Mesenchymal stem cell of Wharton's jelly (primary cell): ENCODE results near the genes OR2C1 and NLRC3.

DNA sequence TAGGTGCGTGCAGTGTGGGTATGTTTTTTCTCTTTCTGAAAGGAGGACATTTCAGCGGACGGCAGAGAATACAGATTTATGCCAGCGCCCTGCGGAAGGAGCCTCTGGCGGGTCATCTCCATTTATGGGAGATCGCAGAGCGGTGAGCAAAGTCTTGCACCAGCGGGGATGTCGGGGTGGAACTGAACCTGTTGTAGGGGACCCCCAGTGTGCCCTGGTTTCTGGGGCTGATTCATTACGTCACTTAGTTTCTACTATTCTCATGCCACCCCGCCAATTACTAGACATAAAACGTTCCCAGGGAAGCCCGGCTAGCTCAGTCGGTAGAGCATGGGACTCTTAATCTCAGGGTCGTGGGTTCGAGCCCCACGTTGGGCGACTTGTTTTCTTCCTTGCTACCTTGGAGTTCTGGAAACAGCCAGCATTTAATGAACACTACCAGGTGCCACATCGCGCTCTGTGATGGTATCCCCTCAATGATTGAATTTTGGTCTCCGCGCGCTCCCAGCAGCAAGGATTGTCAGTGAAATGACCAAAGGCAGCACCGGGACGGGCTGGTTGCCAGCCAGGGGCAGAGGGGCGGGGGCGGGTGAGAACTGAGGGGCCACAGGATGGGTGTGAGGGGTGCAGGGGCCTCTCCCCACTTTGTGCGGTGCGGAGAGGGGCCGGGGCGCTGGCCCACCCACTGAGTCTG is 43.6 kb downstream of the ZNF200 start:
- CAGE, long polyA plus RNA, result no peak

DNA sequence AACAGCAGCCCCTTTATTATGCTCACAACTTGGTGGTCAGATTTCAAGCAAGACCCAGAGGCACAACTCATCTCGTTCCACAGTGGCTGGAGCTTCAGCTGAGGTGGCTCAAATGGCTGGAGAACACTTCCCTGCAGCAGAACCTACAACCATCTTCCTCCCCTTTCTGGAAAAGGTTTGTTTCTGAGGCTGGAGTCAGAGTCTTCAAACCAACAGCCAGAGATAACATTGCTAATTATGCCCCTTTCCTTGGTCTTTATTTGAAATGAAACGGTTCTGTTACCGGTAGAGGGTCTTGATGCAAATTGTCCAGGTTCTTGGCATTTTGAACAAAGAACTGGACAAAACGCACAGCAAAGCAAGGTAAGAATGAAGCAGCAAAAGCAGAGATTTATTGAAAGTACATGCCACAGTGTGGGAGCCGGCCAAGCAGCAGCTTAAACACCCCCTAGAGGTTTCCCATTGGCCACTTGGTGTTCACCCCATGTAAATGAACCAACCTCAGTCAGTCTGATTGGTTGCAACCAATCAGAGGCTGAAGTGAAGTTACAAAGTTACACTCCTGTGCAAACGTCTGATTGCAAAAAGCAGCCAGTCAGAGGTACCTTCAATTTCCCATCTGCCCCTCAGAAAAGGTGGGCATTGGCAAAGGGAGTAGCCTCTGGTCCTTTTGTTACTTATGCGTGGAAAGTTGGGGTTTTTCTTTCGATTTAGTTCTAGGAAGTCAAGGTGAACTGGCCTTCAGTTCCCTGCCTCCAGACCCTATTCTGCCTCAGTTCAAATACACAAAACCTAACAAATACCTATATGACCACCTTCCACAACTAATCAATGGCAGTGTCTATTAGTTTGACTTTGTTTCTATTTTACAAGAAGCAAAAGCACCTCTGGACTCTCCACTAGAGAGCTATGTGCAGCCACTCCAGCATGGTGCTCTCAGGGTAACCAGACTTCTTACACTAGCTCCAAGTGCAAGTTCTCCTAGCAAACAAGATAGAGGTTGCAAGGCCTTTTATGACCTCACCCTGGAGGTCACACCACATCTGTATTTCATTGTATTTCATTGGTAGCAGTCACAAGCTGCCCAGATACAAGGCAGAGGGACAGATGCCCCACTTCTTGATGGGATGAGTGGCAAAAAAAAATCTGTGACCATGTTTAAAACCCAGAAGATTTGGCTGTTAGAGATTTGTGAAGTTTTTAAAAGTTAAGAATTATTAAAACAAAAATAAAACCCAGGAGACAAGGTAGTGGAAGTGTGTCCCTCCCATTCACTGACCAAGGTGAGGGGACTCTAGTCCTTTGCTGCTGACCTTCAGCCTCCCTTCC is 8.6 kb upstream of the ZNF263 start:
- CAGE, long polyA plus RNA, result no peak

DNA sequence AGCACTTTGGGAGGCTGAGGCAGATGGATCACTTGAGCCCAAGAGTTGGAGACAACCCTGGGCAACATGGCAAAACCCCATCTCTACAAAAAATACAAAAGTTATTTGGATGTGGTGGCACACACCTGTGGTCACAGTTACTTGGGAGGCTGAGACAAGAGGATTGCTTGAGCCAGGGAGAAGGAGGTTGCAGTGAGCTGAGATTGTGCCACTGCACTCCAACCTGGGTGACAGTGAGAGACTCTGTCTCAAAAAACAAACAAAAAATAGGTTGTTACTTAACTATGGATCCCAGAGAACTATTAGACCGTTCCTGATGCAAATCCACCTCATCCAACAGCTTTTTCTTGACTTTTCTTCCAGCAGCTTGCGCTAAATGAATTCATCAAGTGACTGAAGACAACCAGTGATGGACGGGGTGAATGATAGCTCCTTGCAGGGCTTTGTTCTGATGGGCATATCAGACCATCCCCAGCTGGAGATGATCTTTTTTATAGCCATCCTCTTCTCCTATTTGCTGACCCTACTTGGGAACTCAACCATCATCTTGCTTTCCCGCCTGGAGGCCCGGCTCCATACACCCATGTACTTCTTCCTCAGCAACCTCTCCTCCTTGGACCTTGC is at the start of gene OR2C1:
OR2C1 (plus strand) TSS at position 358 of the 624 bp plus-strand sequence.
- CAGE, long polyA plus RNA, result no peak

DNA sequence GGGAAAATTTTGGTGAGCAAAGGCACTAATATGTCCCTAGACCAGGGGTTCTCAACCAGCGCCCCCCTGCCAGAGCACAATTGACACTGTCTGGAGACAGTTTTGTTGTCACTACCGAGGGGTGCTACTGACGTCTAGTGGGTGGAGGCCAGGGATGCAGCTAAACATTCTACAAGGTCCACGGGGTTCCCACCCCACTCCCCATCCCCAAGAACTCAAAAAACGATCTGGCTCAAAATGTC is 10.1 kb downstream of the OR2C1 start:
- CAGE, long polyA plus RNA, result no peak

DNA sequence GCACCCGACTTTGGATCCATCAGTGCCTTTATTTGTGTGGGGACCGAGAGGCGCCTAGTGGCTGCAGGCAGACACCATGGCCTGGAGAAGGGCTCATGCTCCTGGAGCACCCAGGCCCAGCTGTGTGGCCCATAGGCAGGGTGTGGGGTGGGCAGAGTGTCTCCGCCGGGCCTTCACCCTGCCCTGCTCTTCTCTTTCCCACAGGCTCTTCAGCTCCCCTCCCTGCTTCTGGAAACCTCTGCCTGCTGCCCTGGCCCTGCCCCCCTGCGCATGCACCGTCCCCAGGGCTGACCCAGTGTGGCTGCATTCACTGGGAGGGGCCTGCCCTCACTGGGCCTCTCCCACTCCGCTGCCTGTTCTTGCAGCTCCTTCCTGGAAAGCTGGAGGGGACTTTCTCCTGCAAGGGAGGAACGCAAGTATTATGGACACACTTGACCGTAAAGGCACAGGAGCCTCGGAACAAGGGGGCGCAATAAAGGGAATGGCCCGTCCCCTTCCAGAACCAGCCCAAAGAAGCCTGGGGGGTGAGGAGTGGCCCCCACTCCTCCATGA is 9.9 kb downstream of the C16orf90 start:
- CAGE, long polyA plus RNA, result no peak

- CAGE, long polyA plus RNA, result no peak
Measured at GRCh38 chr16:3577113-3577800, at the start of gene NLRC3. Gene NLRC3 (minus strand): TSS chr16:3577403.

DNA sequence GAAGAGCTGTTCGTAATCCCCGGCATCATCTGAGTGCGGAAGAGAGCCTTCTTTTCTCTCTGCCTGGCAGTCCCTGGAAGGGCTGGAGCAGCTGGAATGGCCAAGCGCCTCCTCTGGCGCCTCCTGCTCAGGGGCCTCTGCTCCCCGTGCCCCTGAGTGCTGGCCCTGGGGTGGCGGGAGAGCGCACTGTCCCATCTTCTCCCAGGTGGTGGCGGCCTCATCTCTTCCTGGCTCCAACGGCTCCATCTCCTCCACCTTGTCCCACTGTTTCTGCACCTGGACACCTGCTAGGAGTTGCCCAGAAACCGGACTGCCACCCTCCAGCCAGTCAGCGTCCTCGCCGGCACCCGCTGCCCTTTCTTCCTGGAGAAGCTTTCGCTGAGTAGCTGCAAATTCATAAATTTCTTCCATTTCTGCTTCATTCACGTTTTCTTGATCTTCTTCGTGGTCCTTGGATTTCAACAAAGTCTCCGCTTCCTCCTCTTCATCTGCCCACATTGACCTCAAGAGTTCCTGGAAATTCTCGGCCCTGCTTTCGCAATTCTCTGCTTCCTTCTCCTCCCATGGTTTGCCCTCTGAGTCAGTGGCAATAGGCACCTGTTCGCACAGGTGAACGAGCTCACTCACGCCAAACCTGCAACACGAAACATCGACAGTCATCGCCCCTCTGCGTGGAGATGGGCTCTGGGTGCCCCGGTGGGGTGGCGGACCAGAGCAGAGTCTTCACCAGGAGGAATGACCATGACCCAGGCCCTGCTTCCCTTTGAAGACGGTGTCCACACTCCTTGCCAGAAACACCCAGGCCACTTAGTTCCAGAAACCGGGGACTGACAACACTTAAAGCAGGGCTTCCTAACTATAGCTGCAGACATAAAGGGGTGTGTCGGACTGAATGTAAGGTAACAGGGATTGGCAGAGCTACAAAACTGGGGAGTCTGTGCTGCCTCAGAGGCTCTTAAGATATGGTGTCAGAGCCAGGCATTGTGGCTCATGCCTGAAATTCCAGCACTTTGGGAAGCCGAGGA is 13.8 kb upstream of the NLRC3 start:
- CAGE, long polyA plus RNA, result no peak

DNA sequence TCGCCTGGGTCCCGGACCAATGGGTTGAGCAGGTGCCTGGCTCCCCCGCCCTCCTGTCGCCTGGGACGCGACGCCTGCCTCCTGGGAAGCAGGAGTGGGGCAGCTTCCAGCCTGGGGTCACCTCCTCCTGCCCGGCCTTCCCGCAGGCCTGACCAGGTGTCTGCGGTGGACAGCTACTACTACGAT is 1.9 kb downstream of the DNASE1 start:
- CAGE, long polyA plus RNA, result no peak

GRCh38 chr16:3690293-3691650 is 26.6 kb downstream of the TRAP1 start:
- CAGE, long polyA plus RNA, result no peak

- CAGE, long polyA plus RNA, result no peak
Measured at GRCh38 chr16:3736032-3736525, 18.8 kb upstream of the TRAP1 start.

GRCh38 chr16:3824470-3825071 is 55.9 kb downstream of the CREBBP start:
- CAGE, long polyA plus RNA, result no peak

DNA sequence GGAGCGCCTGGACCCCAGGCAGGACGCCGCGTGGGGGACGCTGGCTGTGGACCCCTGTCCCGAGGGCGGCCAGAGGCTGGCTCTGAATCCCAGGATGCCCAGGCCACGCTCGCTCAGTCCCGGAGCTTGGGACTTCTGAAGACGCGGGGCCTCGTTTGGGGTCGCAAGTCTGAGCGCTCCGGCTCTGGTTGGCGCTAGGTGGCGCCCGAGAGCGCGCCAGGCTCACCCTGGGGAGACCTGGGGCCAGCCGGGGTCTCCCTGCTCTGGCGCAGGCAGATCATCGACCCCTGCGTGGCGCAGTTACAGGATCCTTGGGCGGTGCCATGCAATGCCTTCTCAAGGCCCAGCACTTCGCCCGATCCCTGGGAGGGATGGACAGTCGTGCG is 58.5 kb upstream of the CREBBP start:
- CAGE, long polyA plus RNA, result no peak

DNA sequence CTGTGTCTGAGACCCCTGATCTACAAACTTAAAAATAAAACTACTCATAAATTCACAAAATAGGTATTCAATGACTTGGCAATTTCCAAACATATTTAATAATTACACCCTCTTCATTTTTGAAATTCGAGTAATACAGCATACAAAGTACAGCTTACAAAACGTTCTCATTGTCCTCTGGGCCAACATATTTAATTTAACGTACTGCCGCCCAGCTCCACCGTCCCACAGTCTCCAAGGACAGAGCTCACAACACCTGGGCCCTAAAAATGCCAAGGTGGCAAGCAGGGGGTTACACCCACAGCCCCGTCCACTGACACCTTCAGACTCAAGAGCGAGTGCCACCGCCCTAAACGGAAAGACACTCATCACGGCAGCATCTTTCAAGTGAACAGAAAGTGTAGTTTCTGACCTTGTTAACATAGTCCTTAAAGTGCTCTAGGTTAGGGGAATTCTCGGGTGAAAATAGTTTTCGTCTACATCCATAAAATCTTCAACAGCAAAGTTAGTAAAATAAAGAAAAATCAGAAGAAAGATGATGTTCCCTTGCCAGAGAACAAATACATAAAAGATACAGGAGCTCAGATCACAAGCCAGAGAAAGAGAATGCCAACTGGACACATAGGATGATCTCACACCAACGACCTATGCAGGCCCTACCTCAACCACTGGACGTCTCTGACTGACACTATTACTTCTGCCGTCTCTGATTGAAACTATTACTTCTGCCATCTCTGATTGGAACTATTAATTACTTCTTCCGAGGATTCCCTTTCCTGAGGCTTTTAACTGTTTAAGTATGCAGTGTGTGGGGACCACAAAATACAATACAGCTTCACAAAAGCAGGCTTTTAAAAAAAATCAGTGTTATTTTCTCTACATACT is 4.1 kb downstream of the ADCY9 start:
- CAGE, long polyA plus RNA, result no peak

DNA sequence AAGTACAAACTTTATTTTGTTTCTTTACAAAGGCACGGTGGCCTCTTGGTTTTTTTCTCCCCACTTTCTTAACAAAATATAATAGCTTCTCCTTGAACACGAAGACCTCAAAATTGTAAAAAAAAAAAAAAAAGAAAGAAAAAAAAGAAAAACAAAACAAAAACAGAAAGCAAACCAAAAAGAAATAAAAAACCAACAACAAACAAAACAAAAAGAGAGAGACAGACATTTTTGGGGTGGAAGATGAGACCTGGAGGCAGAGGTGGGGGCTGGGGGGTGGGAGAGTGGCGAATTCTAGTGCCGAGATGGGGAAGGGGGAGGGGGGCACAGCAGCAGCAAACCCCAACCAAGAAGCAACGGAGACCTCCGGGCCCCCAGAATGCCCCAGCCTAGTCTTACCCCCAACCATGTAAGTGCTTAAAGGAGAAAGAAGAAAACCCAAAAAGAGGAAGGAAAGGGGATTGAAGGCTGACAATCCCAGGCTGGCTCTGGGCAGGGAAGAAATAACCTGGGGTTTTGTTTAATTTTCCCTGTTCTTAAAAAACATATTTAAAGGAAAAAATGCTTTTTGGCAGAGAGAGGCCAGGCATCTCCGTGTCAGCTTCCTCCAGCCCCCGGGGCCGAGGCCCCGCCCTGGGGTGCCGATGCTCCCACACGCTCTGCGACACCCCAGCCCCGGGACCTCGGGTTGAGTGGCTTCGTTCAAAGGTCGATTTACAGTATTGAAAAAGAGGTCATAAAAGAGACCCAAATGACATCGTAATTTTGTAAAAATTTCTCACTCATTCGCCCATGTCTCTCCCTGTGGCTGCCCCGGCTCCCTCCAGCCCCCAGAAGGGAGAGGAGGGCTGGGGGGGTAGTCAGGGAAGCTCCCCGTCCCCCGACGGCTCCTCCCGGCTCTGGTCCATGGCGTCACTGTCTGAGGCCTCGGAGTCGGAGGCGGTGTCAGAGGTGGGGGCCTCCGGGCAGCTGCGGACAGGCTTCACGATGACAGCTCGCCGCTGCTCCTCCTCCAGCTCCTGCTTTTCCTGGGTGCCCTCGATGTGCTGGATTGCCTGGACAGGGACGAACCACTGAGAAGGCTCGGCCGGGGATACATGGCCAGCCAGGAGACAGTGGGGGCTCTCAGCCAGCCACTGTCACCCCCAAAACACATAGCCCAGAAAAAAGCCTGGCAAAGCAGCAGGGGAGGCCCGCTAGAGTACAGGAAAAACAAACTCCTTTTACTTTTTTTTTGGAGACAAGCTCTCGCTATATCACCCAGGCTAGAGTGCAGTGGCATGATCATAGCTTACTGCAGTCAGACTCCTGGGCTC is 15.2 kb downstream of the TFAP4 start:
- CAGE, long polyA plus RNA, result no peak

DNA sequence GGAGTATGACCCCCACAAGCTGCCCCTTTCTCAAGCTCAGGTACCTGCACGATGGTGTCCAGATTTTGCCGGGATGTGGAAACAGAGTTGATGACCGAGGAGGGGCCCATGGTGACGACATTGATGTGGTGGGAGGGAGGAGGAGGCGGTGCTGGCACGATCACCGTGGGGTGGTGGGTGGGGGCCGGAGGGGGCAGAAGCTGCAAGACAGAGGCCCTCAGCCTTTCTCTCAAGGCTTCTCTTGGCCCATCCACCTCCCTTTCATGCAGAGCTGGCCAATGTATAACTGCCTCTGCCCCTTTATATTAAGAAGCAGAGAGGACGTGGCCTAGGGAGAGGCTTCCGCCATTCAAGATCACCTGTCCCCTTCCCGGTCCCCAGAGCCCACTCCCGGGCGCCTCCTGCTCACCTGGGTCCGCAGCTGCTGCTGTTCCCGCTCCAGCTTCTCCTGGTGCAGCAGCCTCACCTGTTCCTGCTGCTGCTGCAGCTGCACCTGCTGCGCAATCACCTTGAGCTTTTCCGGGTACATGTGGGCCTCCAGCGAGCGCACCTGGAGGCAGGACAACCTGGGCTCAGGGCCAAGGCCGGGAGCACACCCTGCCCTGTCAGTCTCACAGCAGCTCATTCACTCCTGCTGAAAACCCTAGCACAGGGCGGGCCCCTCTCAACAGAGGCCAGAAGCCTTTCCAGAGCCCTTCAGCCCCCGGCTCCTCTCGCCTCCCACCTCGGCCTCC is 12.6 kb downstream of the TFAP4 start:
- CAGE, long polyA plus RNA, result no peak

DNA sequence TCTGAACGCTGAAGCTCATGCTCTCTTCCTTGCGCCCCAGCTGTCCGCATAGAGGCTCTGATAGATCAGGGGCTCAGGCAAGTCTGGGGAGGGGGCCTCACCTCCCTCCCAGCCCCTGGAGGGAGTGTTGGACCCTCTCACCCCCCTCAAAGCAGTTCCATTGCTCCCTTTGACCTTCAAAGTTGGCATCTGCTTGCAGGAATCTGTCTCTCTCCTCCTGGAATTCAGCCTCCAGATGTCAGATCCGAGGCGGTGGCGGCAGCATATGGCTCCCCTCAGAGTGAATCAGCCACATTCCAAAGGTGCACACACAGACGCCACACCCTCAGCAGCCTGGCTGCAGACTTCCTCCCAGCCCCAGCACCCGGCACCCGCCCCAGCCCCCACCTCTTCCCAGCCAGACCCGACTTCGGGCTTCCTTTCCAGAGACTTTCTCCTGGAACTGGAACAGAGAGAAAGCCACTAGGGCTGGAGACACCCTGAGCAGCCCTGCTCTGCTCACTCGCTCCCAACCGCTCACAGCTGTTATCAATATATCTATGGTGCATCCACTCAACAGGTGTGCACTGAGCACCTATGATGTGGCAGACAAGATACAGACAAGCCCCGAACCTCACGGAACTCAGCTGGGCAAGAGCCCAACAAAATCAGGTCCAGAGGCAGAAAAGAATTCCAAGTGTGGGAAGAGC is 16.8 kb upstream of the GLIS2 start:
- CAGE, long polyA plus RNA, result no peak

- CAGE, long polyA plus RNA, result no peak
Measured at GRCh38 chr16:4314436-4315193, 1.3 kb upstream of the GLIS2 start.

DNA sequence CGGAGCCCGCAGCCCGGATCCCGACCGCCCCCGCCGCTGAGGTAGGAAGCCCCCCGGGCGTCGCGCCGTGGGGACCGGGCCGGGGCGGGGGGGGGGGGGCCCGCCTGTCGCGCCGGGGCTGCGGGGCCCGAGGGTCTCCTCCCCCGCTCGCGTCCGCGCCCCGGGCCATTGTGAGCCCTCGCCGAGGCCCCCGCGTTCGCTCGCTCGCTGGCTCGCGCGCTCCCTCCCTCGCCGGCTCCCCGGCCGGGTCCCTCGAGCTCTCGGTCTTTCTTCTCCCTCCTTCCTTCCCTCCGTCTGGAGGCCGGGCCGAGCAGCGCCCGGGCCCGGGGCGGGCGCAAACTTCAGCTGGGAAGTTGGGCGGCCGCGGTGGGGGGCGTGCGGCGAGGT is 340 bp downstream of the GLIS2 start:
- CAGE, long polyA plus RNA, result no peak

DNA sequence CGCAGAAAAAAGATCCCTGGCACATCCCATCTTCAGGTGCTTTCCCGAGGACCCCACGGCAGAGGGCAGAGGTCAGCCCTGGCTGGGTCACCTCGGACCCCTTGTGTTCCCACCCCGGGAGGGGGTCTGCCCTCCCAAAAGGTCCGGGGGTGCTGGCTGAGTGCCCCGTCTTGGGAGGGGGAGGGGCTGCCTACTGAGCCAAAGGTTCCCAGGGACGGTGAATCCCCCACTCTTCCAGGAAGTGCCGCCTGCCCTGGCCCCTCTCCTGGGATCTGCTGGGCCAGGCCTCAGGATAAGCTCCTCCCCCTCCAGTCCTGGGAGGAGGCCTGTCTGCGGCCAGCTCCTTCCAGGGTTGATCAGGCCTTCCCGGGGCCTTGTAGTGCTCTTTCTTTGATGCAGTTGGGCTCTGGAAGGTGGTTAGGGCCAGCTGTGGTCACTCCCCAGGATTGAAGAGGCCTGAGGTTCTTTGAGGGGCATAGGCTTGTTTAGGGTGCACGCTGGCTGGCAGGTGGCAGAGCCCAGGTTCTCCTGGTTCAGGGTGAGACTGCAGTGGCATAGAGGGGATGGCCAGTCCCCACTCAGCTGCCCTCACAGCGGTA is 8.2 kb downstream of the GLIS2 start:
- CAGE, long polyA plus RNA, result no peak

DNA sequence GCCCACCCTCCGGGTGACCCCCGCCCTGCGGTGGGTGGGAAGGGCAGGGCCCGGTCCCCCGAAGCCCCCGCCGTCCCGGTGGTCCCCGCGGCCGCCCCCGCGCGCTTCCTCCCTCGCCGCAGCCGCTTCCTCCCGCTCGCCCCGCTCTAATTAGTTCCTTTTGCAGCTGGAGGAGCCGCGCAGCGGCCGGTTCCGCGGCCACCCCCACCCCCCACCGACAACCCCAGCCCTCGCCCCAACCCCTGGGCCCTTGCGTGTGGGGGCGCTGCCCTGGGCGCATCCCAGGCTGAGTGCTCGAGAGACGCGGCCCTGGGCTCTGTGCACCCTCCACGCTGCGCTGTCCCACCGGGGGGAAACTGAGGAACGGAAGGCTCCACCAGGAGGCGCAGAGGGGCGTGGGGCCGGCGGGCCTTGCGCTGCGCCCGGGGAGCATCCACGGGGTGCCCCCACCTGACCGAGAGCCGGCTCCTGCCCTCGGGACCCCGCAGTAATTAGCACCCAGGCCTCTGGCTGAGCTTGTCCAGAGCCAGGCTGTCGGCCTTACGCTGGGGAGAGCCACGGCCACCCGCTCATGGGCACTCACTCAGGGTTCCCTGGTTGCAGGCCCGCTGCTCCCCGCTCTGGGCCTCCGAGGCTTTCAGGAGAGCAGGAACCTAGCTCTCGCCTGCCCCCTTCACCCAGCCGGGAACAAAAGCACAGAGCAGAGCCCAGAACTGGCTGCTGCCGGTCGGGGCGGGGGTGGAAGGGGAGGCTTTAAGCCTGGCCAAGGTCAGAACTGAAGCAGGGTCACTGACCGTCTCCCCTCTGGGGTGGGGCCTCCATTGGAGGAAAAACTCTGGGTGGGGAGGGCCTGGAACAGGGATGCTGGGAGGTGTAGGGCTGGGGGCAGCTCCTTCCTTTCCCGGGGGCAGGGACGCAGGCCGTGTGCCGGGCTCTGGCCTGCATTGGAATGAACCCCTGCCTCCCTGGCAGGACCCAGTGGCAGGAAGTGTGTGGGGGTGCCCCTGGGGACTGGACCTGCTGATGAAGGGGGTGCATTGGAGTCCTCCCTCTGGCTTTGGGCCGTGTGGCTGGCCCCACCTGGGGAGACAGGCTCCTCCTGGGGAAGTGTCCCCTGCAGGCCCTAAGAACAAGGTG is 12.2 kb downstream of the GLIS2 start:
- CAGE, long polyA plus RNA, result no peak